Pericardium (tissue), 1 donor: ENCODE data around the genes NUDT11, MAGED1 and MAGED4.

GRCh38 chrX:50770913-50771292 is 43.1 kb downstream of the SHROOM4 start:
- RRBS, result no CpG with 5 or more reads among the region's 2 CpGs

DNA sequence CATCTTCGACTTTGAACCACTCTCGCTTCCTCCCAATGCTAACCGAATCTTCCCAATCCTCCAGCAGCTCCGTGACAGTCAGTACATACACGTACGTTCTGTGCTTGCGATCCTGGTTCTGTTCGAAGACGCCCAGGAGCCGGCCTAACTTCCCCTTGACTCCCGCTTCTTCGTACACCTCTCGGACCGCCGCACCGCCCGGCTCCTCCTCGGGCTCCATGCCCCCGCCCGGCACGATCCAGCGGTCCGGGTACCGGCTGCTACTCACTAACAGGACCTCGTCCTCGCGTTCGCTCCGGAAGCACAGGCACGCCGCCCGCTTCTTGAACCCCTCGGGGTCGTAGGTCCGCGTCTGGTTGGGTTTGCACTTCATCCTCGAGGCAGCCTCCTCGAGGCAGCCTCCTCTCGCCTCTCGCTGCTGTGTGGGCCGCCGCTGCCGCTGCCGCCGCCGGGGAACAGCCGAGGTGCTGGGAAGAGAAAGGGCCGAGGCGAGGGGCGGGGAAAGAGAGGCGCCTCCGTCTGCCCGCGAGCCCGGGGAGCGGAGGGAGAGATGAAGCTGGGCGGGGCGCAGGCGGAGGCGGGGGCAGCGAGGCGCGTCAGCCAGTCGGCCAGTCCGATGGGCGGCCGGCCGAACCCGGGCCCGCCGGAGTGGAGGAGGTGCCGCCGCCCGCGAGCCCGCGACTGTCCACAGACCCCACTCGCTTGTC is at the start of gene NUDT11:
NUDT11 (minus strand) TSS at position 521 of the 707 bp plus-strand sequence.
- RRBS, result 14% methylated on average over 11 of the region's 78 CpGs

- RRBS, result no CpG with 5 or more reads among the region's 17 CpGs
These were observed 60.1 kb downstream of the GSPT2 start for GRCh38 chrX:51803217-51803772.

- RRBS, result 5% methylated on average over 4 of the region's 36 CpGs
These were observed at the start of gene MAGED1 for GRCh38 chrX:51892849-51893818. TSS of gene MAGED1 (plus strand) at chrX:51893623.

DNA sequence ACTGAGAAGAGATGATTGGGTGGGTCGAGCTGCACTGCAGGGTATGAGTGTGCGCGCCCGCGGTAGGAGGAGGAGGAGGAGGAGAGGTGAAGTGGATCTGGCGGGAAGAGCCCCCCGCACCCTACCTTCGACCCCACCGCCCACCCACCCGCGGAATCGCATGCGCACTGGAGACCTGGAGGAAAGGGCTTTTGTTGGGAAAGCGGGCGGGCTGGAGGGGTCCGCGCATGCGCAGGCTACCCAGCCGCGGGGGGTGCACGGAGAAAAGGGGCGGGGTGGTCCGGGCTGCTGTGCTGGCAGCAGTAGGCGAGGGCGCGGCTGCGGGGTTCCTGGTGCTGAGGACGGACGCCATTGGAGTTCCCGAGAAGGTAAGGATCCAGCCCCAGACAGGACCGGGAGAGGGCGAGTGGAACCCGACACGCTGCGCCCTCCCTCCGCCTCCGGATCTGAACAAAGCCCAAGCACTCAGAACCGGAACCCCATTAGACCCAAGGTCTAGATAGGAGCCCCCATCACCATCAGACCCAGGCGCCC is at the start of gene MAGED4:
MAGED4 (plus strand) TSS at position 291 of the 534 bp plus-strand sequence.
- RRBS, result no CpG with 5 or more reads among the region's 39 CpGs

DNA sequence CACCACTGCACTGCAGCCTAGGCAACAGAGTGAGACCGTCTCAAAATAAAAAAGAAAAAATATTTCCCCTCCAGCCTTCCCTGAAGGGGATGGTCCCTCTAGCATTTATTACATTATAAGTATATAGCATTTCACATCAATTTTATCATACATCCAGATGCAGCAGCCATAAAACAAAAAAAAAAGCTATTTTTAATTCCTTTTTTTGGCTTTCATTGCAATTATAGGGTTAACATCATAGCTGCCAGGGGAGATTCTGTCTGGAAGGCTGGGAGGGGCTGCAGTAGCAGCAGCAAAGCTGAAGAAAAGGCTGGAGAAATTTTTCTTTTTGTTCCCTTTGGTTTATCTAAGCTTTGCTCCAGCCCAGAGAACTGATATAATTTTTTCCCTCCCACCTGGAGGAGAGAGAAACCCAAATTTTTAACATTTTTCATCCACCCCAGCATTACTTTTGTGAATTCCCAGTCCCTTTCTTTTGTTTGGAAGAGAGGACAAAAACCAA is 24.9 kb upstream of the FAM156A start:
- RRBS, result no CpG with 5 or more reads among the region's 1 CpG

GRCh38 chrX:53201401-53201666 is 23.7 kb downstream of the KDM5C start:
- RRBS, result no CpG with 5 or more reads among the region's 7 CpGs

DNA sequence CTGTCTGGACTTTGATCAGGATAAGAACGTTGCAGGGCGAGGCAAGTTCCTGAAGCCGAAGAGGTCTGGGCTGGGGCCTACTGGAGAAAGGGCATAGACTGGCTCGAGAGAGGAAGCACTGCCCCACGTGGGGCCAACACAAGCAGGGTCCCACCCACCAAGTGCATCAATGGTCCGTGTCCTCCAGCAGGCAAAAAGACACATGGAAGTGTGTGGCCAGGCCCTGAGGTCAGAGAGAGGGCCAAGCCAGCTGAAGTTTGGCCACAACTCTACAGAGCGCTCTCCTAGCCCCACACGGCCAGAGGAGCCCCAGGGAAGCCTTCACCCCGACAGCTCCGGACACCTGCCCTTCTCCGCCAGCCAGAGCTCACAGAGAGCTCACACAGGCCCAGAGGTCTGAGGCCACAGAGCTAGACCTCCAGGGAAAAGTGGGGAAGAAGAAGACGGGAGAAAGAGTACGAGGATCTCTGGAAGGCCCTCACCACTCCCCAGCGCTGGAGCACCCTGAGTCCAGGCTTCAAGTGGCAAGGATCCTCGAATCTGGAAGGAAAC is 8.6 kb upstream of the KDM5C start:
- RRBS, result no CpG with 5 or more reads among the region's 15 CpGs

- RRBS, result no CpG with 5 or more reads among the region's 24 CpGs
These were observed 33.2 kb downstream of the IQSEC2 start for GRCh38 chrX:53287396-53288902.

DNA sequence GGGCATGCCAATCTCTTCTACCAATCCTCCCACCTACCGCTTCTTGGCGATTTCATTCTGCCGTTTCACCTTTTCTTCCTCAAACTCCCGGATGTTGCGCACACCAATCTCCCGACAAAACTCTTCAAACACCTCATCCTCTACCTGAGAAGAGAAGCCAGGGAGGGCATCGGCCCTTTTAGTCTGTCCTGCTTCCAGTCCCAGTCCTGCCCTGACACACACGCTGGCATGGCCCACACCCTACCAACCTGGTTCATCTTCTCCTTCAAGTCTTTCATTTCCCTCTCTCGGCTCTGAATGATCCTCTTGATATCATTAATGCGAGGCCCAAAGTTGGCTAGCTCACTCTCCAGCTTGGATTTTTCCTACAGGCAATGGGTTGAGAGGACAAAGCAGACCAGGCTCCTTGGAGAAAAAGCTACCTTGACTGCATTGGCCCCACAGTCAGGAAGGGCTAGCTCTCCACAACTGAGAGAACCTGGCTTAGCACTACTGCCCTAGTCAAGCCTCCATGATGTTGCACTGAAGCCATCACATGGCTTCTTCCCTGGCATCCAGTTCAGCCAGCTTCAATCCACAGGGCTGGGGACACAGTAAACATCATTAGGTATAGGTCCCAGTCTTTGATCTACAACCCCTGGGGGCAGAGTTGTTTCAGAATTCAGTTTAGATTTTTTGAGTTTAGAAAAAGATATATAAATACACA is 18.8 kb downstream of the SMC1A start:
- RRBS, result no CpG with 5 or more reads among the region's 10 CpGs

DNA sequence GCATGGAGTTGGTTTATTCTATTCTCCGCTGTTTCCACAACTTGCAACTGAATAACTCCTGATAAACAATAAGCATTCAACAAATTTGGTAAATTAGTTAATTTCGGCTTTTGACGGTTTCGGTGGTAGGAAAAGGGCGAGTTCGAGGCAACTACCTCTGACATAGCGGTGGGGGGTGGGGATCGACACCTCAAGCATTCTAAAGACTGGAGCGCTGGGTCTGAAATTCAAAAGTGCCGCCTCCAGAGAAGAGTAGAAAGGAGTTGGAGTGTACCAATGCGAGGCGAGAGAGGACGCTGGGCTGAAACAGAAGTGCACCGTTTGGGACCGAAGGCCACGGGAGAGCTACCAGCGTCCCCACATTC is 732 bp downstream of the SMC1A start:
- RRBS, result no CpG with 5 or more reads among the region's 17 CpGs

GRCh38 chrX:53423085-53423685 is 512 bp downstream of the RIBC1 start:
- RRBS, result no CpG with 5 or more reads among the region's 13 CpGs

GRCh38 chrX:53441395-53442589 is 7.6 kb upstream of the HSD17B10 start:
- RRBS, result 5% methylated on average over 6 of the region's 49 CpGs

GRCh38 chrX:53554276-53555149 is 120.3 kb upstream of the HSD17B10 start:
- RRBS, result no CpG with 5 or more reads among the region's 4 CpGs

DNA sequence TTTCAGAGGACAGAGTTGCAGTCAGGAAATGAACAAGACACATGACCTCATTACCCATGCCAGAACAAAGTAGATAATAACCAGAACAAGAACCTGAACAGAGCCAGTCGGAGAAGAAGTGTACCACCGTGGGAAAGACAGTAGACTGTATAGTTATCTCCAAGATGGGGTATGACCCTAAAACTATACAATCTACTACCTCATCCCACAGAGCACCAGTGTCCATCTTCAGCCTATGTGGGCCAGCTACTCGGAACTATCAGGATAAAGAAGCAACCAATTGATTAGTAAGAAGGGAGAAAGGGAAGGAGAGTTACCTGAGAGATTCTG is 122.9 kb upstream of the HSD17B10 start:
- RRBS, result no CpG with 5 or more reads among the region's 3 CpGs

DNA sequence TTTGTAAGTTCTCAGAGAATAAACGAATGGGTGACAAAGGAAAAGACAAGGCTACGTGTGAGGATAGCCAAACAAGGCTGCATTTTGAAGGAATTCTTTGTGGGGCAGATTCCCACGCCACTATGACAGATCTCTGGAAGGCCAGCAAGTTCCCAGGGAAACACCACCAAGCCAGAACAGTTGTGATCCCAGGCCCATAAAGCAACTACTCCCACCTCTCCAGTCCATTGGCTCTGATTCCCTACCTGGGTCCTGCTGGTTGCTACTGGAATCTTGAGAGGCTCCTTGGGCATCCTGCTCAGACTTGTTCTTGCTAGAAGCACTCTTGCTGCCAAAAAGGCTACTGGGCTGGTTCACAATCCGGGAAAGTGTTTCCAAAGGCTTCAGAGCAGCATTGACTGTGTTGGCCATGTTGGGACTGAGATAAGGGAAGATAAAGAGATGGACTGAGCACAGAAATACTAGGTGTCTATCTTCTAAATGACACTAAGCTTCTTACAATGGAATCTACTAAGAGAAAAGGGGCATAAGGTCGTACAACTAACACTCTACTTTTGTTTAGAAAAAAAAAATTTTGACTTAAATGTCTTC is 121.6 kb downstream of the HUWE1 start:
- RRBS, result no CpG with 5 or more reads among the region's 5 CpGs

DNA sequence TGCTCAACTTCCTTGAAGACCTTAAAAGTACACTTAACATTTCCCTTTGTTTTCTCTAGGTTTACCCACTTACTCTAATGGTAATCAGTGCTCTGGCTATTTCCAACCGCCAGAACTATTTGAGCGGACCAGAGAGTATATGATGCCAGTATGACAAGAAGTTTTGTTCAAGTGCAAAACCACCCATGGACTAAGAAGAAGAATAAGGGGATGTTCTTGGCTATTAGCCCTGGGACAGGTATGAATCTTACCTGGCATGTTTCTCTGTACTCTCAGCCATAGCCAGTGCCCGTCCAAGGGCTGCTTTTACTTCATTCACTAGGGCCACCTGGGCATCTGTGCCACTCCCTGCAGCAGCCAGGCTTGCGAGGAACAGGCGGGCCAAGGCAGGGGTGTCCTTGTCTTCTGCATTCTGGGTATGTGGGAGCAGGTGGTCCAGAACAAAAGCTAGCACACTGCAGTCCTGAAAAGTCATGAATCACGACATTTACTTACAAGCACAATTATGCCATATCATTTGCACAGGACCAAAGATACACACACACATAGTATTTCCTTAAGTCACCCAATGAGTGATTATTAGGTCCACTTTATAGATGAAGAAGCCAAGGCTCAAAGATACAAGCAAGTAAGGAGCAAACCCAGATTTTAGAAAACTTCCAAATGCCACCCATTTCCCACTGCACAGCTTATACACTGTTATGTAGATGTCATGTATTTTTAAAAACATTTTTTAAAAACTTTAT is 117.0 kb downstream of the HUWE1 start:
- RRBS, result no CpG with 5 or more reads among the region's 6 CpGs

GRCh38 chrX:53590781-53591239 is 95.7 kb downstream of the HUWE1 start:
- RRBS, result no CpG with 5 or more reads among the region's 2 CpGs

- RRBS, result no CpG with 5 or more reads among the region's 2 CpGs
These were observed 29.9 kb upstream of the HUWE1 start for GRCh38 chrX:53716385-53716817.

- RRBS, result no CpG with 5 or more reads among the region's 16 CpGs
These were observed 632 bp upstream of the GNL3L start for GRCh38 chrX:54529228-54529945.